ENCODE data around the genes LRRC4B and KLK15.

DNA sequence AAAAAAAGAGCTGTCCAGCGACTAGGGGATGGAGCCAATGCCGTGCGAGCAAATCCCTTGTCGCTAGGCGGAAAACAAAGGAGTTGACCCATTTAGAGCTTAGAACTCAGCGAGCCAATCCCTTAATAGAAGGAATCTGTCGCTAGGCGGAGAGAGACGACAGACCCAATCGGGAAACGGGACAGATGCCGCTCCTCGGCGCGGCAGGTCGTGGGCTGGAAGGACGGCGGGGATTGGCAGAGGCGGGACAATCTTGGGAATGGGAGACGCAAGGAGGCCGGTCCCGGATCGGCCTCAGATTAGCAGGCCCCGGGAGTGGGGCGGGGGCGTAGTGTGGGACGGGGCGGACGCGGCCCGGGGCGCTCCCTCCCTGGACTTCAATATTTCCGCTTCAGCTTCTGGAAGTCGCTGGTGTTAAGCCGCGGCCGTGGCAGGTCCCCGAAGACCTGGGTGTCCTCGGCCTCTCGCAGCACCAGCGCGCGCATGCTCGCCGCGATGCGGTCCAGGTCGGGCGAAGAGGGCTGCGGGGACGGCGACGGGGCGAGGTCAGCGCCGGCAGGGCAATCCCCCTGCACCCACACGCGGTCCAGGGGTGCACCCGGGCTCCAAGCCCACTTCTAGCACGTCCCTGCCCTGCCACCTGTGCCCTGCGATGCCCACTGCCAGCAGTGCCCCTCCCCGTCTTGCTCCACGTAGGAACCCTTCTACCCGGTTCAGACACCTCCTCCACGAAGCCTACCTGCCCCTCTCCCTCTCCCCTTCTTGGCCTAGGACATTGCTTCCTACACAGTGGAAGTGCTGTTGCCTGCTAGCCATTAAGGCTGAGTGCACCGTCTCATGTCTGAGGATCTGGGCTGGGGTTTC lies 2.4 kb upstream of the PNKP start:
- RRBS: 4% methylated on average over 12 of the region's 66 CpGs

GRCh38 chr19:49898860-49899159 lies 2.1 kb upstream of the IL4I1 start:
- RRBS: no CpG with 5 or more reads among the region's 10 CpGs

- RRBS: 93% methylated on average over 1 of the region's 27 CpGs
Measured at GRCh38 chr19:49922822-49923832, 5.9 kb upstream of the ATF5 start.

DNA sequence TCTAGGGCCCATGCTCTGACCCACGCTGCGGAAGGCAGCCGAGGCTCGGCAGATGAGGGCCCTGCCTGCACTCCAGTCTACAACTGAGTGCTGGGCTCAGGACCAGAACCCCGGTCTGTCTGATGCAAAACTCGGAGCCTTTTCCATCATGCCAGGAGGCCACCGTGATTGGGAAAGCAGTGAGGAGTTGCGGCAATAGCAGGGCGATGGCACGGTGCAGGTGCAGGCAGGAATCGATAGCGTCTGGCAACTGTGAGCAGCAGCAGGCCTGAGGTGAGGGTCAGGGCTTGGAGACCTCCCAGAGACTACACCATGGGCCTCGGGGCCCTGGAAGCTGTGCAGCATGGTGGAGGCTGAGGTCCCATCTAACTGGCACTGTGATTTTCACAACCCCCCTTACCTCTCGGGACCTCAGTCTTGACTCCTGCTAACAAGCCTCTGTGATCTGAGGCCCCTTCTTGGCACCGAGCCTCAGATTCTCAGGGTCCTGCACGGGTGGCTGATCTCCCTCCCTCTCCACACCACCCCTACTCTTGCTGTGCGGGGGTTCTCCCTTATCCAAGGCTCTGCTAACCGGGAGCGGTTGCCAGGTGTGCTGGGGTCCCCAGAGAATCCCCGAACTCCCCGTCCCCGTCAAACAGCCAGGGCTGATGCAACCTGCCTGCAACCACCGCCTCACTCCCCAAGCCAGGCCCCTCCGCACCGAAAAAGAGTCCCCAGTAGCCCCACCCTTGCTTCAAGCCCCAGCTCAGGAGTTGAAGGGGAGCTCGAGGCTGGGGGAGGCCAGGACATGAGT lies 5.0 kb upstream of the ATF5 start:
- RRBS: no CpG with 5 or more reads among the region's 26 CpGs

DNA sequence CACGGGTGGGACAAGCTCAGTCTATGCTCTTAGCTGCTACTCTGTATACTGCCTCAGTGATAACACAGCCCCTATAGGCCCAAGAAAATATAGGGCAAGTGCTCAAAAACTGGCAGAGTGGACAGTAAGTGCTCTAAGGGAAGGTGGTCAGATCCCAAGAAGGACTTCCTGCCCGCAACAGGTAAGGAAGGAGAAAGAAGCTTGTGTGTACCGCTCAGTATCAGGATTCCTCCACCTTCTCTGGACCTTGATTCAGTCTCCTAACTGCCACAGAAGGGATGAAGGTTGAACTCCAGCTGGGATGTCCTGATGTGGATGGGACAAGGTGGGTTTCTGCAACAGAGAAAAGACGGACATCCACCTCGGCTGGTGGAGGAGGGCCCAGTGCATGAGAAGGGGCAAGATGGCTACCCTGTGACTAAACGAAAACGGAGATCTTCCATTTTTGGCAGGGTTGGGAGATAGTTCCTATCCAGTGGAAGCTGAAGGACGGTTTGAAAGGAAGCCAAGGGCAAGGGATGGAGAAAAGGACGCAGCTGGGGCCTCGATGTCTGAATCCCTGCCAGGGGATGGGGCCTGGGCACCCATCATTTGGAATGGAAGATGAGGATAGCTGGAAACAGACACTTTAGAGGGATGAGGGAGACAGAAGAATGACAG lies 1.4 kb upstream of the ATF5 start:
- RRBS: no CpG with 5 or more reads among the region's 10 CpGs

- RRBS: 5% methylated on average over 5 of the region's 47 CpGs
Measured at GRCh38 chr19:50205080-50205695, 1.8 kb downstream of the MYH14 start.

DNA sequence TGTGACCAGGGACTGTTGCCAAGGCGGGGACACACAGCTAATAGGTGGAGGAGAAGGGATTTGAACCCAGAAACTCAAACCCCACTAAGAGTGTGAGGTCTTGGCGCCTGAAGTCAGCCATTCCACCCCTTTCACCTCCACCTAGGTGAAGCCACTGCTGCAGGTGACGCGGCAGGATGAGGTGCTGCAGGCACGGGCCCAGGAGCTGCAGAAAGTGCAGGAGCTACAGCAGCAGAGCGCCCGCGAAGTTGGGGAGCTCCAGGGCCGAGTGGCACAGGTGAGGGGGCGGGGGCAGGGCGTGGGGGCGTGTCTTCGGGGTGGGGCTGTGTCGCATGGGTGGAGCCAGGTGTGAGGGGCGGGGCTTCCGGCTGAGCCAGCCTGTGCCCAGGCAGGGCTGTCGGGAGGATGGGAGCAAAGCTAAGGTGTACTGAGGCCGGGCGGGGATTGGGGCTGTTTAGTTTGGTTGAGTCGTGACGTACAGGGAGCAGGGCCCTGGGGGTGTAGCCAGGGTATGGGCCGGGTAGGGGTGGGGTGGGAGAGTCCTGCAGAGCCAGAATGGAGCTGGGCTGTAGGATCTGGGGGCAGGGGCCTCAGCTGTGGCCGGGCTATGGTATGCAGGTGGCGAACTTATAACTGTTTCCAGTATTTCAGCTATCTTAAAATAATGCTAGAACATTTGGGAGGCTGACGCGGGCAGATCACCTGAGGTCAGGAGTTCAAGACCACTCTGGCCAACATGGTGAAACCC lies 62.3 kb downstream of the KCNC3 start:
- RRBS: 5% methylated on average over 6 of the region's 26 CpGs

- RRBS: no CpG with 5 or more reads among the region's 7 CpGs
Measured at GRCh38 chr19:50271297-50271562, 57.9 kb downstream of the KCNC3 start.

DNA sequence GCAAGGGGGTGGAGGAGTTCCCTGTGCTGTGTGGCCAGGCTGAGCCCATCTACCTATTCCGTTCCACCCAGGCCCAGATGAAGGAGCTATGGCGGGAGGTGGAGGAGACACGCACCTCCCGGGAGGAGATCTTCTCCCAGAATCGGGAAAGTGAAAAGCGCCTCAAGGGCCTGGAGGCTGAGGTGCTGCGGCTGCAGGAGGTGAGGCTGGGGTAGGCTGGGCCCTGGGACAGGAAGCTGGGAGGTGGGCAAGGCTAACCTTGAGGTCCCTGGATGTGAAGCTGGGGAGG lies 37.0 kb downstream of the KCNC3 start:
- RRBS: no CpG with 5 or more reads among the region's 7 CpGs

GRCh38 chr19:50313946-50314829 lies 15.0 kb downstream of the KCNC3 start:
- RRBS: 2% methylated on average over 2 of the region's 25 CpGs

DNA sequence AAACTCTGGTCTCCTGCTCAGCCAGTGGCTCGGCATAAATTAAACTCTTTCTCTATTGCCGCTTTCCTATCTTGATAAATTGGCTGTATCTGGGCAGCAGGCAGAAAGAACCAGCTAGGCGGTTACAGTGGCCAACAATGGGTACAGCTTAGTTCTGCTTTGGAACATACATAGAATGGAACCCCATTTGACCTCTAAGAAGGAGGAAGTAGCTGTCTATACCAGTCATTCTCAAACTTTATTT lies 11.8 kb upstream of the KCNC3 start:
- RRBS: no CpG with 5 or more reads among the region's 3 CpGs

DNA sequence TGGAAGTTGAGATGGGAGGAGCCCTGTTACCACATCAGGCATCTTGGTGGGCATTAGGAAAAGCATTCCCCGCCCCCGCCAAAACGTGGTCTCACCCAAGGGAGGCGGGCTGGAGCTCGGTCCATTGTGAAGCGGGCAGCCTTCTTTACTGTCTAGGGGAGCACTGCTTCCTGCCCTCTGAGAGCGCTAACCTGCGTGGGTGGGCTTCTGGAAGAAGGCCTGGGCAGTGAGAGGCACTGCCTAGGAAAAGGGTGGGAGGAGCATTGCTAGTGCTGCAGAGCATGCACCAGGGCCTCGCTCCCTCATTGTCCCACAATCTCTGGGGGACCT lies 3.9 kb downstream of the NR1H2 start:
- RRBS: no CpG with 5 or more reads among the region's 9 CpGs

DNA sequence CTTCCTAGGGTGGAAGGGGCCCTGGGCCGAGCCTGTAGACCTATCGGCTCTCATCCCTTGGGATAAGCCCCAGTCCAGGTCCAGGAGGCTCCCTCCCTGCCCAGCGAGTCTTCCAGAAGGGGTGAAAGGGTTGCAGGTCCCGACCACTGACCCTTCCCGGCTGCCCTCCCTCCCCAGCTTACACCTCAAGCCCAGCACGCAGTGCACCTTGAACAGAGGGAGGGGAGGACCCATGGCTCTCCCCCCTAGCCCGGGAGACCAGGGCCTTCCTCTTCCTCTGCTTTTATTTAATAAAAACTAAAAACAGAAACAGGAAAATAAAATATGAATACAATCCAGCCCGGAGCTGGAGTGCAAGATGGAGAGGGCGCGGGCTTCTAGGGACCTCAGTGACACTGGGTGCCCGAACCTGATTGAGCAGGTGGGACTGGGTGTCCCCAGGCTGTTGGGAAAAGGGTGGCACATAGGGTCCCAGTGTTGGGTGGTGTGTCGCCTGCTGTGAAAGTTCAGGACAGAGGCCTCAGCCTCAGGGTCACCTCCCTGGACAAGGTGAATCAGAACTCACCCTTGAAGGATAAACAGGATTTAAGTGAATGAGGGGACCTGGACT lies 1.4 kb upstream of the POLD1 start:
- RRBS: 93% methylated on average over 1 of the region's 12 CpGs

DNA sequence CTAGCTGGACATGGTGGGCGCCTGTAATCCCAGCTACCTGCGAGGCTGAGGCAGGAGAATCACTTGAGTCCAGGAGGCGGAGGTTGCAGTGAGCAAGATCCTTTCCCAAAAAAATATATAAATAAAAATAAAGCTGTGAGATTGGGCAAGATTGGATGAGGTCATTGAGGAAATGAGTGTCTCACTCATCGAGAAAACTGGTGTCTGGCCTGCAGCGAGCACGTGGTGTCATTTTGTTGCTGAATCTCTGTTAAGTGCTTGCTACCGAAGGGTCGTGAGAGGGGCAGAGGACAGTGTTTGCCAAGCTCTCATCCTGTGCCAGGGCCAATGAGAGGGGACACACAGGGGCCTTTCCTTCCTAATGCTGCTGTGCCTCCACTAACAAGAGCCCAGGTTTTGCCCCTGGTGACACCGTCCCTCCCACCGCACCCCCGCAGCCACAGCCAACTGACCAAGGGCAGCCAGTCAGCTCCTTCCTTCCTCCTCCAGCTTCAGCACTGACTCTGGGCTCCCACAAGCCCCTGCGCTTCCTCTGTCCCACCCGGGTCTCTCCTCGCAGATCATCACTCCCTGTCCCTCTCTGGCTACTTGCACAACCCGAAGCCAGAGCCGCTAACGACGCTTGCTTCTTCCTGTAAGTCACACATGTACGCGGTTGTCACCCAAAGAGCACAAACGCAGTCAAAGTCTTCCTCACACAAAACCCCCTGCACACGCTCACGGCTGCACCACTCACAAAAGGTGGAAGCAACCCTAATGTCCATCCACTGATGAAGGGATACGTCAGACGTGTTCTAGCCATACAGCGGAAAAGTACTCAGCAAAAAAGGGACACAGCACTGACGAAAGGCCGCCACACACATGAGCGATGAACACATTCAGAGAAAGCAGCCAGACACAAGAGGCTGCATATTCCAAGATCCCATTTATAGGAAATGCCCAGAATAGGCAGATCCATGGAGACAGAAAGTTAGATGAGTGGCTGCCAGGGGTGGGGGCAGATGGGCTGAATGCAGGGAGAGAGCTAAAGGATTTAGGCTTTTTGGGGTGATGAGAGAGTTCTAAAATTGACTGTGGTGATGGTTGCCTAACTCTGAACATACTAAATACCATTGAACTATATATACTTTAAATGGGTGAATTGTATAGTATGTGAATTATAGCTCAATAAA lies 3.4 kb downstream of the POLD1 start:
- RRBS: no CpG with 5 or more reads among the region's 29 CpGs

- RRBS: no CpG with 5 or more reads among the region's 18 CpGs
Measured at GRCh38 chr19:50414683-50415015, 4.1 kb upstream of the SPIB start.

GRCh38 chr19:50428613-50429244 lies 4.0 kb upstream of the MYBPC2 start:
- RRBS: no CpG with 5 or more reads among the region's 4 CpGs

DNA sequence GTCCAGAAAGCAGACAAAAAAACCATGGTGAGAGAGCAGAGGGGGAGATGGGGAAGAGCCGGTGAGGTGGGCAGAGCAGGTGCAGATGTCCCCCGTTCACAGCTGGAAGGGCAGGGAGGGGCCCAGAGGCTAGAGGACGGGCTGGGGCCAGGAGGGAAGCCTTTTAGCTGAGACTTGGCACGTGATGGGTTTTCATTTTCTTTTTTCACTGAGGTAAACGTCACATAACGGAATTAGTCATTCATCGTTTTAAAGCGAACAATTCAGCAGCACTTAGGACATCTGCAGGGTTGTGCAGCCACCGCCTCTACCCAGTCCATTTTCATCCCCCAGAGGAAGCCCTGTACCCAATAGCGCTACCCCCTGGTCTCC lies 16.2 kb upstream of the EMC10 start:
- RRBS: no CpG with 5 or more reads among the region's 10 CpGs

GRCh38 chr19:50567729-50568718 lies at the start of gene LRRC4B:
Gene LRRC4B (minus strand): TSS chr19:50568435.
- RRBS: 4% methylated on average over 40 of the region's 72 CpGs

DNA sequence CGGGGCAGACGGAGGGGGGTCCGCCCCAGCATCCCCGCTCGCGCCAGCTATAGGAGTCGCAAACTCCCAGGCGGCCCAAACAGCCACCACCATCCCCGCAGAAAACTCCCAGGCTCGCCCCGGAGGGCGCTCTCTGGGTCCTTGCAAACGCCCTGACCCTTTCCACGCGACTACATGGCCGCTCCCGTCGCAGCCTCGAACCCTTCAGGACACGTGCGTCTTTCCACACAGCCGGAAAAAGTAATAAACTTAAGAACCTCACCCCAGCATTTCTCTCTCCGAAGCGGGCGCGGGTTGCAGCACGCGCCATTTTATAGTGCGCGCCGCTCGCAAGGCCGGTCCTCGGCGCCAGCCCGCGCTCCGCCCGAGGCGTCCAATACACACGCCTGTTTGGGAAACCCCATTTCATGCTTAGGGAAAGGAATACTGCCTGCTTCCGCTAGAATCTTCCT lies 14.1 kb downstream of the ACP4 start:
- RRBS: no CpG with 5 or more reads among the region's 42 CpGs

DNA sequence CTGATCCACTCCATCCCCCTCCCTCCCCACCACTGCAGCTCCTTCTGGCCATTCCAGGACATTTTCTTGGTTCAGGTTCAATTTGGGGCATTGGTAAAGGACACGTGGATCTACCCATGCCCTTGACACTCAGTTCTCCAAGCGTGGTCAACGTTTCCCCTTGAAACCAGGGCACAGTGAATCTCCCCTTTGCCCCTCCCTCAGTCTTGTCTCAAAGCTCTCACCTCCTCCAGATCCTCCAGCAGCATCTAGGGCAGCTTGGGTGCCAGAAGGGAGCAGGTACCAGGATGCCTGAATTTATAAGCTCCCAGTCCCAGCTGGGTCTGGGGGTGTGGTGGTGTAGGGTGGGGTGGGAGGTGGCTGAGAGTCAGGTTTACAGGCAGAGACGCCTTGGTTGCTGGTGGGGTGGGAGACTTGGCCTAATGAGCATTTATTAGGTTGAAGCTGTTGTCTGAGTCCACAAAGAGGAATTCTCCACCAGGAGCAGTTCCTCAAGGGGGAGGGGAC lies at the start of gene KLK15:
Gene KLK15, minus strand, starts transcription at position 272 of the 507 bp plus-strand sequence.
- RRBS: no CpG with 5 or more reads among the region's 4 CpGs